ENCODE measurements around a stretch of chr10.

GRCh38 chr10:79099982-79100667 lies 31.4 kb downstream of the ZMIZ1 start:
- PRO-cap: no peak

DNA sequence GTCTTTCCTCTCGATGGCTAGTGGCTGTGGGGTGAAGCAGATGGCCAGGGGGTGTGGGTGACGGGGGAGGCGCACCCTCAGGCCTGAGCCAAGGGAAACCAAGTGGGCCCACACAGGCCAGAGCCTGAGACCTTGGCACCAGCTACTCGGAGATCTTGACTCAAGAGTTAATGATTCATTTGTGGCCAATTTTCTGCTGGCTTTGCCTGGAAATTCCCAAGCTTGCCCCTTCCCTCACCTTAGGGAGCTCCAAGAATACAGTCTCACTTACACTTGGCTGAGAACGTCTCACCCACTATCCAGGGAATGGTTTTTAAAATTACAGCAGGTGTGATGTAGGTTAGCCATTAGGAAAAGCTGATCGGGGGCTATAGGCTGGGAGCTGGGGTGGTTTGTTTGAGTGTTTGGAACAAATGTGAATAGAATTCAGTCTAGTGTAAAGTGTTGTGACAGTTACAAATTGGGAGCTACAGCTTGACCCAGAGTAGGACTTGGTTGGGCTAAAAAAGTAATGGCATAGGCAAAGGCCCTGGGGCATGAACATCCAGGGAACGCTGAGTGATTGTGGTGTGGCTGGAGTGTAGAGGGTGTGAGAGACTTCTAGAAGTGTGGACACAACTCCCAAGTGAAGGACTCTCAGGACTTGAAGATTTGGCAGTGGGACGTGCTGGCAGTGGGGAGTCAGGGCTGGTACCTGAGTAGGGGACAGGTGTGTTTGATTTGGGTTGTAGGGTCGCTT lies 42.9 kb downstream of the ZMIZ1 start:
- PRO-cap: no peak

- PRO-cap: no peak
Observed at GRCh38 chr10:79151618-79152097, 82.9 kb downstream of the ZMIZ1 start.

DNA sequence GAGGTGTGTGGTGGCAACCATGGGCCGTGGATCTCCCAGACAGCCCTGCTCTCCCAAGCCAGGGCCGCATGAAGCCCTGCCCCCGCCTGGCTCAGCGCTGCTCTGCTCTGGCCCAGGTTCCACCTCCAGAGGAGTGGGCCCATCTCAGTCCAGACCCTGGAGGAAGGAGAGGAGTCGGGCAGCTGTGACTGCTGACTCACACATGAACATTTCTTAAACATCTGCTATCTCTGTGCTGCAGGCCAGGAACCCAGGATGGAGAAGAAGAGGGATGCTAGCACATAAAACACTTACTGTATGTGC lies 110.0 kb downstream of the ZMIZ1 start:
- PRO-cap: no peak

DNA sequence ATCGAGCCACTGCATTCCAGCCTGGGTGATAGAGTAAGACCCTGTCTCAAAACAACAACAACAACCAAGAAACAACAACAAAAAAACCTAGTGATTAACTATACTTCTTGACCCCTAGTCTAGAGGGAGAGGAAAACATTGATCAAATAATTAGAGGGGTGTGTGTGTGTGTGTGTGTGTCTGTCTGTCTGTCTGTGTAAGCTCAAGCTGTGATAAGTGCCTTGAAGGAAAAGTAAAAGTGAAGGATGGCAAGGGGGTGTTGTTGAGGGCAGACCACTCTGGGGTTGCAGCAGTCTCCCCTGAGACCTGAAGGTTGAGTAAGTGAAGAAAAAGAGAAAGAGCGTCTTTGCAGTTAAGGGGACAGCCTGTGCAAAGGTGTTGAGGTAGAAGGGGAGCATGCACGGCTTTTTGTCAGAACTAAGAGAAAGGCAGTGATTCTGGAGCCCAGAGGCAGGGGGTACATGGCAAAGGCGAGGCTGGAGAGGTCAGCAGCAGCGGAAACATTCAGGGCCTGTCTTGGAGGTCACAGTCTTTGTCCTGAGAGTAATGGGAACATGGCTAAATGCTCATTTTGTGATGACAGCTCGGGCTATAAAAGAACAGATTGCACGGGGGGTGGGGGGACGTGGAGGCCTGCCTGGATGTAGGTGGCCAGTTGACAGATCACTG lies 128.7 kb upstream of the PPIF start:
- PRO-cap: no peak

GRCh38 chr10:79228891-79229434 lies 118.3 kb upstream of the PPIF start:
- PRO-cap: no peak

GRCh38 chr10:79229435-79229865 lies 117.8 kb upstream of the PPIF start:
- PRO-cap: no peak

DNA sequence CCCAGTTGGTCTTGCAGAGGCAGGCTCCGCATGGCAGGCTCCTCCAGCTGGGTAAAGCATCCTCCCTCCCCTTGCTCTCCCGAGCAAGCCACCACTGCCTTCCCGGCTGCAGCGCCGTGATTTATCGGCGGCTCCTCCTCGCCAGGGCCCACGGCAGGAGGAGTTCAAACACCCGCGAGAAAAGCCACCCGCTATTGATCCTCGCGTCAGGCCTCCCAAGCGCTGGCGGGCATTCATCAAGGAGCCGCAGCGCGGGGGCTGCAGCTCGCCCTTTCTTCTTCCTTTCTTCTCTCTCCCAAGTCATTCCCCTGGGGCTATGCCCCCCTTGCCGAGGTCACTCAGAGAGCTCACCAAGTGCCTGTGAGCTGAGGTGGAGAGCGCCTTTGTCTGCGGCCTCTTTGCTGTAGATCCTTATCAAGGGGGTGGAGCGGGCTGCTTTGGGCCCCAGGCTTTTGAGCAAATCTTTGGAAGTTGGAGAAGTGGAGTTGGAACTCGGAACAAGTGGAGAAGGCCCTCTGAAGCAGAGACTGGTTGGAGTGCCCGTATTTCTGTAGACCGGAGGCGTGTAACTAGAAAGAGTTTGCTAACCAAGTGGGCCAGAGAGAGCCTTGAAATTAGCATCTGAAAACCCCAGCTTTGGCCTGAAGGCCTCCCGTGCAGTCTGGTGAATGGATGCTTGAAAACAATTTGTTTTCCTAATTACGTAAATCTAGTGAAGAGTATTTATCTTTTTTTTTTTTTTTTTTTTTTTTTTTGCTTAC lies 107.2 kb upstream of the PPIF start:
- PRO-cap: no peak

- PRO-cap: bidirectional peak, plus-strand start at chr10:79266787, minus-strand start at chr10:79266683
Observed at GRCh38 chr10:79266443-79267474, 80.5 kb upstream of the PPIF start.

GRCh38 chr10:79275366-79275904 lies 71.8 kb upstream of the PPIF start:
- PRO-cap: no peak

- PRO-cap: no peak
Observed at GRCh38 chr10:79311415-79312018, 35.8 kb upstream of the PPIF start.

DNA sequence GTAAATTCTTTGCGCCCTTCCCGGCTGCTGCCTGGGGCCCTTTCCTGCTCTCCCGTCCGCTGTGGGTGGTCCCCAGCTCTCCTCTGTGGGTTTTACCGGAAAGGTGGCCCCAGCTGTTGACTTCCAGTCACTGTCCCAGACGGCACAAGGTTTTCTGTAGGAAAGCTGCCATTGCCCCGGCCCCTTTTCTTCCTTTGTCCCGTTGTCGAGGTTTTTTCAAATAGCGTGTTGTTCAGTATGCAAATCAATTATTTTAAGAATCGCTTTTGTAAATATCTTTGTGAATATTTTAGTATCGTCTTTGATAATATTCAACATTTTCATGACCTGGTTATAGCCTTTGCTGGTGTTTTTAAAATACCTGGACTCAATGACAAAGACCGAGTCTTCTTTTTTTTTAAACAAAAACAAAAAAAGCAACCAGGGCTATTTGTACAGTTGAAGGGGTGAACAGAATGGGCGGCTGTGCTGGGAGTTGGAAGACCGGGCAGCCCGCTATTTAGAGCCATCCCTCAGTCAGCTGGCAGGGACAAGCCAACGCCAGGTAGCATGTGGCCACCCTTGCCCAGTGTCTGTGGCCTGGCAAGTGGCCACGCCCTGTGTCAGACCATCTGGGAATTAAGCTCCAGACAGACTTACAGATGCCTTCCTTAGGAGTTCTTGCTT lies 32.8 kb upstream of the PPIF start:
- PRO-cap: no peak

GRCh38 chr10:79331103-79332283 lies 15.8 kb upstream of the PPIF start:
- PRO-cap: no peak

GRCh38 chr10:79443962-79444253 lies 1.5 kb downstream of the ZCCHC24 start:
- PRO-cap: no peak

DNA sequence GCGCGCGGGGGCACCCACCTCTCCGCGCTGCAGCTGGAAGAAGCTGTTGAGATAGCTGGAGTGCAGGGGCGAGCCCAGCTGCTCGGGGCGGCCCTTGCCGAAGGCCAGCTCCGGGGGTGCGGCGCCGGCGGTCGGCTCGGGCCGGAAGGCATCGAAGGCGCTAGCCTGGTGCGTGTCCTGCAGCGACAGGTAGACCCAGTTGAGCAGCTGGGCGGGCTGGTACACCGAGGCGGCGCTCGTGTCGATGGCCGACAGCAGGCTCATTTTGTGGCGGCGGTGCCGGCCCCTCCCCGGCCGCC lies 298 bp downstream of the ZCCHC24 start:
- PRO-cap: unidirectional peak, plus-strand start at position 49 of the sequence; unidirectional peak, minus-strand start at position 240 of the sequence

DNA sequence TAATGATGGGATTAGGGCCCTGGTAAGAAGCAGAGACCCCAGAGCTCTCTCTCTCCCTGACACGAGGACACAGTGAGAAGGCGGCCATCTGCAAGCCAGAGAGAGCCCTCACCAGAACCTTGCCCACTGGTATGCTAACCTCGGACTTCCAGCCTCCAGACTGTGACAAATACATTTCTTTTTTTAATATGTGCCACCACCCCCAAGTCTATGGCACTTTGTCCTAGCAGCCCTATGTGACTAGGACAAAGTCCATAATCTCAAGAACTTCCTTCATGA lies 11.7 kb downstream of the NUTM2B start:
- PRO-cap: no peak

DNA sequence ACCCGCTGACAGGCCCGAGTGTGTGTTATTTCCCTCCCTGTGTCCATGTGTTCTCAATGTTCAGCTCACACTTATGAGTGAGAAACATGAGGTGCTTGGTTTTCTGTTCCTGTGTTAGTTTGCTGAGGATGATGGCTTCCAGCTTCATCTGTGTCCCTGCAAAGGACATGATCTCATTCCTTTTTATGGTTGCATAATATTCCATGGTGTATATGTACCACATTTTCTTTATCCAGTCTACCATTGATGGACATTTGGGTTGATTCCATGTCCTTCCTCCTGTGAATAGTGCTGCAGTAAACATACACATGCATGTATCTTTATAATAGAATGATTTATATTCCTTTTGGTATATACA lies 33.7 kb downstream of the NUTM2B start:
- PRO-cap: no peak

GRCh38 chr10:80152669-80153259 lies 20.2 kb downstream of the PLAC9 start:
- PRO-cap: no peak

GRCh38 chr10:80160492-80161193 lies 28.1 kb downstream of the PLAC9 start:
- PRO-cap: no peak

DNA sequence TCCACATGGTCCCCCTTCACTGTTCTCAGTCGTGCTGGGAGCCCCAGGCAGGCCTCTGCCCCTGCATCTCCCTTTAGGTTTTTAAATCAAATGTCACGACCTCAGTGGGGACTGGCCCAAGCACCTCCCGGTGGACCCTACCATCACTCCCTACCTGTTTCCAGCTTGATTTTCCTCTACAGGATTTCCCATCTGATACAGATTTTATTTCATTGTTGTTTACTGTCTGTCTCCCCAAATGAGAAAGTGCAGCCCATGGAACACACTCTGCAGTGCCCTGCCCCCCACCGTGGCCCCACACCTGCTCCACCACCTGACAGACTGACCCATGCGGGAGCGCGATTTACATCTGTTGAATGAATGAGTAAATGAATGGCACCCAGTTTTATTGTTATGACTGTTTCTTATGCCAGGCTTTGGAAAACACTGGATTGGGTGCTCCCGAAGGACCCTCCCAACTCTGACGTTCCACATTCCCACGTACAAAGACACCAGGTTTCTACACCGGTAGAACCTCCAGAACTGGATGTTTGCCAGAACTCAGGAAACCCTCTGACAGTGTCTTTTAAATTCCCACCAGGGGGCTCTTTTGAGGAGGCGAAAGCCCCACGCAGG lies 28.8 kb downstream of the PLAC9 start:
- PRO-cap: no peak